PC-3 (cell line): ENCODE data around the genes MRPL30, LYG1, AFF3 and LONRF2.

- RAMPAGE, long total RNA, result no peak
Measured at GRCh38 chr2:98564637-98565175, 43.6 kb downstream of the COA5 start.

DNA sequence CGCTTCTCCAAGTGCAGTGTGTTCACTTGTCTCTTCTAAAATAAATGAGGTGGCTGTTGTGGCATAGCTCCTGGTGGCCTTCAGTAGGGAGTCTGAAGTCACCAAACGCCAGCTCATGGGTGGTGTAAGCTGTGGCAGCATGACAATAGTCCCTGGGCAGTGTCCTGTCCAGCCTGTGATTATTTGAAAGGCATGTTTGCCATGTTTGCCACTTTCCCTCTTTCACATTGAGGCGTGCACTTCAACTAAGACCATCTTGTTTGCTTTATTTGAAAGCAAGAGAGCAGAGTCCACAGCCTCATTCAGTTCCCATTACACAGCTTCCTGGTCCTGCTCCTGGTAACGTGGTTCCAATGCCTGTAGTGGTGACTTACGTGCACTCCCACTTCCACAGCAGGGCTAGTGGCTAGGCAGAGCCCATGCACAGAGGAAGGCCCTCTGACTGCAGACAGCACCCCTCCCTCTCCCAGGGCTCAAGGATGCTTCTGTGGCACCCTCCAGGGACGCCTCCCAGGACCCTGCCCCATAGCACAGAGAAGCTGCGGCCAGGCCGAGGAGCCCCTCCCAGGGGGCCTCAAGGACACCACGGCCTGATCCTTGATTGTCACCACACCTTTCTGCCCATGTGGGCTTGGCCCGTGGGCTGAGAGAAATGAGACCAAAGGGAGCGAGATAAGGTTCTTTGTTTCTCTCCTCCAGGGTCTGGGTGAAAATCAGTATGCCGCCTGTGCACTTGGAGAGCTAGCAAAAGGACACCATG, 24.2 kb downstream of the COA5 start:
- RAMPAGE, long total RNA, result no peak

DNA sequence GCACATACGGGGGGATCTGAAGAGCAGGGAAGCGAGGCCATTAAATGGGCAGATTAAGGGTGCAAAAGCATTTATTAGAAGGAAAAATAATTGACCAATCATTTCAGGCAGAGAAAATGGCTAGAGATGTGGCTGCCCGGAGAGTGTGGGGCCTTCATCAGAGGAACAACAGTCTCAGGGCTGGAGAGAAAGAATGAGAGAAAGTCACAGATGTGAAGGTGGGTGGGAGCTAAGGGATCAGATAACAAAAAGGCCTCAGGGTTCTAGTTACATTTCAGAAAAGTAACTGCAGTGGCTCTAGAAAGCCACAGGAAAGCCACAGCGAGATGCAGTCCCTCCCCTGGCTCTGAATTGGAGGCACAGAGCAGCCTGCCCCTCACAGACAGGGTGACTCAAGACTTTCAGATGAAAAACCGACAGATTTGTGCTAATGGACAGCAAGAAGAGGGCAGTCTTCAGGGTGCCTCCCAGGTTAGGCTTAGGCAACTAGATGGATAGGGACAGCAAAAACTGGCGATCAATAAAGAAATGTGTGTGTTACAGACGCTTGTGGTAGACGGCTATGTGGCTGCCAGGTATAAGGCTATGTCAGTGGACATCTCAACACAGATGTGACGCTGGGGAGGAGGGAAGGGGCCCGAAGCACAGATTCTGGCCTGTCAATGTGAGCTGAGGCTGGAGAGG, 26.0 kb downstream of the UNC50 start:
- RAMPAGE, long total RNA, result no peak

- RAMPAGE, long total RNA, result no peak
Measured at GRCh38 chr2:98656667-98657315, 48.4 kb downstream of the UNC50 start.

GRCh38 chr2:98734110-98734942, 3.4 kb upstream of the MGAT4A start:
- RAMPAGE, long total RNA, result no peak

DNA sequence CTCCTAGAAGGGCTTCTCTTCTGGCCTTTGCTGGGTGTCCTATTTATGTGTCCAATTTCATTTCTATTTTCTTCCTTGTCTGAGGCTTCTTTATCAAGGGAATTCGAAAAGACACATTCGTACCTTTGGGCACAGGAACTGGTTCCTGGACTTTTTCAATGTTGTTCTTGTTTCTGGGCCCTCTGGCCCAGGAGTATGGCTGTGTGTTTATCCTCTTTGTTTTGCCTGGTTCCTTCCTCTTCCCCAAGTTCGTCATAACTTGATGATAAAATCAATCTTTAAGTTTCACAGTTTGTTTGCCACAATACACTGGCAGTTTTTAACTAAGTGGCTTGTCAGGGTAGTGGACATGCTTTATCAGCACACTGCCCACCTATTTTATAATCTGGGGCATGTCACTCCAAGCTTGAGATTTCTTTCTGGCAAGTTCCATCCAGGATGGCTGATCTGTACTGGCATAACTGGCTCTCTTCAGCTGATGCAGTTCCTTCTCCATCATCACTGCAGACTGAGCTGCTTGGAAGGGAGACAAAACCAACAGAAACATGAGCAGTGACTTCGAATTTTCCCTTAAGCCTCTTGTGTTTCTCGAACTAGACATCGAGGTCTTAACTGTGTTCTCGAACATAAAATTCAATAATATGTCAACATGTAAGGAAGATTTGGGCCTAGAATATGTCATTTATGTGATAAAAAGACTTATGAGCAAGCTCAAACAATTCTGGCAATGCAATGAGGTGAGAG, 63.4 kb upstream of the MGAT4A start:
- RAMPAGE, long total RNA, result no peak

DNA sequence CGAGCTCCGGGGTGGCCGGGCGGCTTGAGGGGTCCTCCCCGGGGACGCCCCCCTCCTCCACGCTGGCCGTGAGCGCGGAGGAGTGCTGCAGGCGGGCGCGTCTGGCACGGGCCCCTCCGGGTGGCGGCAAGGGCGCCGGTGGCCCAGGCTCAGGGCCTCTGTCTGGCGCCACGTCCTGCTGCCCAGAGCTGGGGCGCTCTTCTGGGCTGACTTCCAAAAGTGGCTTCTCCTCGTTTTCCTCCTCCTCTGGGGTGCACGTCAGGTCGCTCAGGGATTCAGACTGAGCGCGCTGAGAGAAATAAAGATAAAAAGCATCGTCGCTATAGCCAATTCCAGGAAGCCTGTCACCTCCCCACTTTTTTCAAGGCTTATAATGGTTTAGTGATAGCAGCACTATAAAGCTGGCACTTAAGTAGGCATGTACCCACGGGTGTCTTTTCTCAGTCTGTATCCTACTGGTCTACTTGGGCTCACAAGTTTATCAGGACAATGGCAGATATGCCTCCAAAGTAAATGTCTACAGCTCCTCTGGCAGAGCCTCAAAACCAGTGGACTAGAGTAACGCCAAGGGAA, 92.4 kb upstream of the MGAT4A start:
- RAMPAGE, long total RNA, result no peak

GRCh38 chr2:98833286-98834166, 102.5 kb downstream of the CRACDL start:
- RAMPAGE, long total RNA, result no peak

GRCh38 chr2:98908683-98909375, 27.2 kb downstream of the CRACDL start:
- RAMPAGE, long total RNA, result no peak

DNA sequence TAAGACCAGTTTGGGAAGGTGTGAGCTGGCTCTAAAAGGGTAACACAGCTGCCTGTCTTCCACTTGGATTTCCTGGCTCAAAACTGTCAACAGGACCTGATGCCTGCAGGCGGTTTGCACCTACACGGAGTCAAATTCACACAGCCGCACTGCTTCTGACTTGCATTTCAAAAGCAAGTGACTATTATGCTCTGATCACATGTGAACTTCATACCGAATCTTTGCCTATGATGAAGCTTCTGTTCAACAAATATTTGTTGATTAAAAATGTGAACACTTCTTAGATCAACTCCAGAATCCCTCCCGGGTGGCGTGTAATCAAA, 909 bp downstream of the CRACDL start:
- RAMPAGE, long total RNA, result no peak

DNA sequence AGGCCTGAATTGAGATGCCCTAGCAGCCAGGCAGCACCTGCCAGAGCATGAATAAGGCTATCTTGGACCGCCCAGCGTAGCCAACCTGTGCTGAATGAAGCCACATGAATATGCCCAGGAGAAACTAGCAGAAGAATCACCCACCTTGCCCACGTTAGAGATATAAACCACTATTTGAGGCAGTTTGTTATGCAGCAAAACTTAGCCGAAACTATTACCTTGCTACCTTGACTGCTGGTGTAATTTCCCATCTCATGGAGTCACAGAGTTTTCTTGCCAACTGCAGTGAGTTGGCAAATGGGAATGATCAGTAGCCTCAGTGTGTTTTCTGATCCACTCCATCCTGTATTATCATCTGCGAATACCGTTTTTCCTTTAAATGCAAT, 676 bp downstream of the TSGA10 start:
- RAMPAGE, long total RNA, result no peak

- RAMPAGE, long total RNA, result start-site peak on the minus strand at chr2:99180979-99181051, 142 and 17 reads in 2 replicates; start-site peak on the plus strand at chr2:99181191-99181210, 114 and 57 reads in 2 replicates
Measured at GRCh38 chr2:99180598-99181678, at the start of gene MRPL30. Gene MRPL30 (plus strand): TSS chr2:99181184.

- RAMPAGE, long total RNA, result no peak
Measured at GRCh38 chr2:99301001-99301513, at the start of gene LYG1. Gene LYG1 (minus strand): TSS chr2:99301197.

GRCh38 chr2:99317049-99317798, 16.2 kb upstream of the LYG1 start:
- RAMPAGE, long total RNA, result no peak

DNA sequence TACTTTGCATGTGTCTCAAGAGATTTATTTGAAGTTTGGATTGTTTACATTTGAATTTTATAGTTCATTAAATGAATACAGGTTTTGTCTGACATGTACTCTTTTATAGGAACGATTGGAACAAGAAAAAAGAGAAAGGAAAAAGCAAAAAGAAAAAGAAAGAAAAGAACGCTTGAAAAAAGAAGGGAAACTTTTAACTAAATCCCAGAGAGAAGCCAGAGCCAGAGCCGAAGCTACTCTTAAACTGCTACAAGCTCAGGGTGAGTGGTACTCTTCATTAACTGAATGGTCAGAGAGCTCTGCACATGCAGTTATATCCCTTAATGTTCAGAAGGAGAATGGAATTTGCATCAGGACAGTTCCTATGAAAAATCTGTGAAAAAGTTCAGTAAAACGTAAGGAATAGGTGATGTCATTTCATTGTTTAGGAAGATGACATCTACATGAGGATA, 27.0 kb downstream of the EIF5B start:
- RAMPAGE, long total RNA, result no peak

DNA sequence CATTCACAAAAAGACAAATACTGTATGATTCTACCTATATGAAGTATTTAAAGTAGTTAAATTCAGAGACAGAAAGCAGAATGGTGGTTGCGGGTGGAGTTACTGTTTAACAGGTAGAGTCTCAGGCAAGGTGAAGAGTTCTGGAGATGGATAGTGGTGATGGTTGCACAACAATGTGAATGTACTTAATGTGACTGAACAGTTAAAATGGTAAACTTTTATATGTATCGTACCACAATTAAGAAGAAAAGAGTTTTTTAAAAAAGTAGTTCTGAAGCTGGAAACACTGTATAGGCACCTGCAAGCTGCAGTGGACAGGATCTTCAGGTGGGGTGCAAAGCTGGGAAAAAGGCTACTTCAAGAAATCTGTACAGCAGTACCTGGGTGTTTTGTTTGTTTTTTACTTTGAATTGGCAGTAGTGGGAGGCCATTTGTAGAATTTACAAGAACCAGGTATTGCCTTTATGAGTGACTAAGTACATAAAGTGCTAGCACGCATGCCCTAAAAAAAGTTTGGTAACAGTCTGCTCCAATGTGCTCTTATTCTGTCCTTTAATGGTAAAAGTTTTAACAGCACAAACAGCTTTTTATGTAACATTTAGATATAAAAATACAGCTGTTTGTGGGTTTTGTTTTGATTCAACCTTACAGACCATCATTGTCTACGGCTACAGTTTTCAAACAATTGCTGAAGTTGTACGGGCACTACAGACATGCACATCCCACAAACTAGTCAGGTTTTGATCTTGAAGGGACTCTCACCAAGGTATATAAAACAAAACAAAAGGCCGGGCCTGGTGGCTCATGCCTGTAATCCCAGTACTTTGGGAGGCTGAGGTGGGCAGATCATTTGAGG, 17.3 kb downstream of the REV1 start:
- RAMPAGE, long total RNA, result no peak

GRCh38 chr2:99930302-99930746, 212.1 kb downstream of the AFF3 start:
- RAMPAGE, long total RNA, result no peak

DNA sequence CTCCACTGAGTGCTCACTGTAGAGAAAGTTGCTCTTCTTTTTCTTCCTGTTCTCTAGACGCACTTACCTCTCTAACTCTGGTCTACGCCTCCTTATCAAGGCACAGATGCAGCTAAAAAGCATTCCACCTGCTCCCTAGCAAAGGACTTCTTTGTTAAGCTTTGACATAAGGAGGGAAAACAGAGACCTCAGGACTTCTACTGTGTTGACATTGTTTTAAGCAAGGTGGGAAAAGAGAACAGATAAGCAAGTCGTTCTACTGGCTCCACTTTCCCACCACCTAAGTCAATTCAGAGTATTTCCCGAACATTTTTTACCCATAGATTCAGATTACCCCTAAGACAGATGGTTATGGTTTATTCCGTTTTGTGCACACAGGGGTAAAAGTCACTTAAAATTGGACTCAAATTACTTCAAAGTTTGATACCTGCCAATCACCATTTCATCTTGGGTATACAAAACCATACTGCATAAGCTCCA, 169.2 kb downstream of the AFF3 start:
- RAMPAGE, long total RNA, result no peak

DNA sequence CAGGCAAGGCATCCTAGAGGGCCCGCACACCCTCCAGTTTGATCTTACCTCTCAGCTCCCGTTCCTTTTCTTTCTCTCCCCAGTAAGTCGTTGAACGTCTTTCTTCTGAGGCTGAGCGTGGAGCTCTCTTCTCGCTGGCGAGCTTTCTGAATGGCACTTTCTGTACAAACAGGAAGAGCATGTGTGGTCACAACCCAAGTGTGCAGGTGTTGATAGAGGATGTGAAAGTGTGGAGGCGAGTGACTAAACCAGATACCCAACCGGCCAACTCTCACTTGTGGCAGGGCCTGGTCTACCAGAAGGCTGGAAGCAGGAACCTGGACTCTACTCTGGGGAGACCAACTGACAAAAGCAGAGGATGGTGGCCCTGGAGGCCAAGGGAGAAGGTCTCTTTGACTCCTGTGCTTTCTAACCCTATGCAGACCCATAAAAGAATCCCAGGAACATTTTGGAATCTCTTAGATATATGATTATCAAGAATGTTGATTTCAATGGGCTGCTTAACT, at the start of gene AFF3:
Gene AFF3, minus strand, starts transcription at position 155 of the 506 bp plus-strand sequence.
- RAMPAGE, long total RNA, result no peak

DNA sequence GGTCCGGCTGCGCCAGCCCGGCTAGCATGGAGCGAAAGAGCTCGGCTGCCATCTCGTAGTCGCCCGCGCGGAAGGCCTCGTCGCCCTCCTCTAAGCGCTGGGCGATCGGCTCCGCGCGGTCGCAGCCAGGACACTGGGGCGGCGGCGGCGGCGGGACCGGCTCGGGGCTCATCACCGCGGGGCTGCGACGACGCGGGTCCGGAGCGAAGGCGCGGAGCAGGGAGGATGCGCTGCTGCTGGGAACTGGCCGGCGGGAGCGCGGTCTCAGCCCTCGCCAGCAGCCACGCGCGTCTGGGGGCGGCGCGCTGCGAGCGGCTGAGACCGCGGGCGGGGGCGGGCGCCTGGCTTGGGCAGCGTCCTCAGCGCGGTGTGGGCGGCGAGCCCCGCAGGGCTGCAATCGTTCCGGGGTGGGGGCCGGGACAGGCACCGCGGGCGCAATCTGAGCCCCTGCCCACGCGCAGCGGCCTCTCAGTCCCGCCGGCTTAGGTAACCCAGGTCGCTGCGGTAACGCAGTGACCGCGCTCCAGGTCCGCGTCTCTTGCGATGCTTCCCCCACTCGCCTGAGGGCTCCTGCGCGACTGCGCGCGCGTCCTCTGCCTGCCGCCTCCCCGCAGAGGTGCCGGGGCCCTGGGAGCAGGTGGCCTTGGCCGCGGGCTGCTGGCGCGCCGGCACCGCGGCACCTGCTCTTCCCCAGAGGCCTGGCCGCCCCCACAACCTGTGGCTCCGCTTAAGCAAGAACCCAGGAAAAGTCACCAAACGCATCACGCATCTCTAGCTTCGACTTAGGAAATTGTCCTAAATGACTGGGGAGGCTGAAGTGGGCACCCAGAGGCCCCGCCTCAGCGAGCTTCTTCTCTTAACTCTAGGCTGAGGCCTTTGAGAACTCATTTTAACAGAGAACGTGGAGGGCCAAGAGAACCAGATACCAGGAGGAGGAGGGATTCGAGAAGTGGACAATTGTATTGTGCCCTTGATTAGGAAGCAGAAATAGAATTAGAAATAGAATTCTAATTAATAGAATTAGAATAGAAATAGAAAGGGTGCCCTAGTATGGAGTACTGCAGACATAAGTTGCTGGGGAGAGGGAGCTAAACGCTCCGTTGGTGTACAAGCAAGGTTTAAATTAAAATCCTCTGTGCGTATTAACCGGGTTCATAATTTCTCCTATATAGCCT, at the start of gene LONRF2:
Gene LONRF2, minus strand, starts transcription at position 580 of the 1,175 bp plus-strand sequence.
- RAMPAGE, long total RNA, result no peak